ENCODE measurements around the genes EMID1 and MTMR3.

GRCh38 chr22:29205618-29206572 is at the start of gene EMID1:
Gene EMID1, plus strand, starts transcription at chr22:29205896.
- PRO-cap, 4 experiments: peak in 2 of 4 experiments; most common plus-strand start chr22:29205910 (in 1); most common minus-strand start chr22:29205806 (in 1)
- RAMPAGE, long total RNA, 2 experiments: no peak in any of the 2 experiments

GRCh38 chr22:29206573-29206880 is 831 bp downstream of the EMID1 start:
- PRO-cap, 4 experiments: no peak in any of the 4 experiments
- RAMPAGE, long total RNA, 2 experiments: no peak in any of the 2 experiments

GRCh38 chr22:29268374-29269073 is 456 bp downstream of the EWSR1 start:
- PRO-cap, 4 experiments: peak in 4 of 4 experiments; most common plus-strand start chr22:29268725 (in 4); most common minus-strand start chr22:29268666 (in 3)
- RAMPAGE, long total RNA, 2 experiments: no peak in any of the 2 experiments

DNA sequence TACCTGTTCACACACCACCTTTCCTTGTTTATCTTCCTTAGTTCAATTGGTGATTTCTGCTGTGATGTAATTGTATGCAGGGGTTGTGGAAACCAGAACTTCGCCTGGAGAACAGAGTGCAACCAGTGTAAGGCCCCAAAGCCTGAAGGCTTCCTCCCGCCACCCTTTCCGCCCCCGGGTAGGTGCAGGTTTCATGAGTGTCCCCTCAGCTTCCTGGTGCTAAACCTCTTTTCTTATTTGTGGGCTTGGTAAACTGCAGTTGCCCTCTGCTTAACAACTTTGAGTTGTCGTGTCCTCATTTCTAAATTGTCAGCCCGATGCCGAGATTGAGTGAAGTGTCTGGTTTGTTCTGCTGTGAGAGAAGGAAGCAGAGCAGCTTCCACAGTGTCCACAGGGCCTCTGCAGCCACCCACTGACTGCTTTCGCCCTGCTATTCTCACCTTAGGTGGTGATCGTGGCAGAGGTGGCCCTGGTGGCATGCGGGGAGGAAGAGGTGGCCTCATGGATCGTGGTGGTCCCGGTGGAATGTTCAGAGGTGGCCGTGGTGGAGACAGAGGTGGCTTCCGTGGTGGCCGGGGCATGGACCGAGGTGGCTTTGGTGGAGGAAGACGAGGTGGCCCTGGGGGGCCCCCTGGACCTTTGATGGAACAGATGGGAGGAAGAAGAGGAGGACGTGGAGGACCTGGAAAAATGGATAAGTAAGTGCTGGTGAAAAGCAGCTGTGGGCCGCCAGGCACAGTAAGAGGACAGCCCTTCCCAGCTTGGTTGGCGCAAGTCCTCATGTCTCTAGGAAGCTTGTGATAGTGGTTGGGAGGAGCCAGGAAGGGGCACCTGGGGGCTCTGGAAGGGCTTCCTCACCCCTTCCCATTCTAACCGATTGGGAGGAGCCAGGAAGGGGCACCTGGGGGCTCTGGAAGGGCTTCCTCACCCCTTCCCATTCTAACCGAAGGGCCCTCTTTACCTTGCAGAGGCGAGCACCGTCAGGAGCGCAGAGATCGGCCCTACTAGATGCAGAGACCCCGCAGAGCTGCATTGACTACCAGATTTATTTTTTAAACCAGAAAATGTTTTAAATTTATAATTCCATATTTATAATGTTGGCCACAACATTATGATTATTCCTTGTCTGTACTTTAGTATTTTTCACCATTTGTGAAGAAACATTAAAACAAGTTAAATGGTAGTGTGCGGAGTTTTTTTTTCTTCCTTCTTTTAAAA is 6.9 kb upstream of the GAS2L1 start:
- PRO-cap, 4 experiments: no peak in any of the 4 experiments
- RAMPAGE, long total RNA, 2 experiments: no peak in any of the 2 experiments

GRCh38 chr22:29307191-29307479 is 685 bp downstream of the GAS2L1 start:
- PRO-cap, 4 experiments: no peak in any of the 4 experiments
- RAMPAGE, long total RNA, 2 experiments: no peak in any of the 2 experiments

- PRO-cap, 4 experiments: no peak in any of the 4 experiments
- RAMPAGE, long total RNA, 2 experiments: no peak in any of the 2 experiments
Observed at GRCh38 chr22:29313042-29313834, 2.3 kb downstream of the RASL10A start.

- PRO-cap, 4 experiments: no peak in any of the 4 experiments
- RAMPAGE, long total RNA, 2 experiments: no peak in any of the 2 experiments
Observed at GRCh38 chr22:29363598-29363797, 24.9 kb downstream of the AP1B1 start.

DNA sequence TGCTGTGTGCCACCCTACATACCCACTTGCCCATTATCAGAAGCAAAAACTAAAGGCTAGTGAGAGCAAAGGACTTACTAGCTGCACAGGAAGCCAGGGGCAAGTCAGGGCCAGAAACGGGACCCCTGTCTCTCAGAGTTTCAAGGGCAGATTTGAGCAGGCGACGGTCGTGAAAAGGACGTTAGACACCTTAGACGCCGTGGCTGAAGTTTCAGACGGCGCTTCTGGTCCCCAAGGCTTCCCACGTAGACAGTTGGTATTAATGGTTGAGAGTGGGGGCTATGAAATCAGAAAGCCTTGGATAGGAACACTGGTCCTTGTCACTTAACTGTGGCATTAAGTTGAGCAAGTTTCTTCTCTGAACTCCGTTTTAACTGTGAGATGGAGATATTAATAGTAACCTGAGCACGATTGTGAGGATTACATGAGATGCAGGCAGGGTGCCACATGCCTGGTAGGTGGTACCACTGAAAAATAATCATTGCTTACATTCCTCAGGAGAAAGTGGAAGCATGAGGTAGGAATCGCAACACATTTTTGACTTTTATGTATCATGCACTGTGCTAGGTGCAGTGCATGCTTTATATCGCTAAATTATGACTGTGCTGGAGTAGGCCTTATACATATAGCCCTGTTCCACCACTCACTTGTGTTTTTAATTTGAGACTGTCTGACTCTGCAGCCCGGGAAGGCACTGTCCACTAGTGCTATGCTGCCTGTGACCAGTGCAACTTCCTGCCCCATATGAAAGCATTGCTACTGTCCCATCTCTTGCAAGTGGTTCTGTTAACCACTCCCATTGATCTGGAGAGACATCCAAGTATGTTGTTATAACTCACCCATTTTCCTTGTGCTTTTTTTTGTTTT is 829 bp downstream of the UQCR10 start:
- PRO-cap, 4 experiments: no peak in any of the 4 experiments
- RAMPAGE, long total RNA, 2 experiments: no peak in any of the 2 experiments

- PRO-cap, 4 experiments: peak in 2 of 4 experiments; most common plus-strand start chr22:29782297 (in 1); most common minus-strand start chr22:29782158 (in 2)
- RAMPAGE, long total RNA, 2 experiments: no peak in any of the 2 experiments
Observed at GRCh38 chr22:29781821-29782686, 14.9 kb downstream of the UQCR10 start.

DNA sequence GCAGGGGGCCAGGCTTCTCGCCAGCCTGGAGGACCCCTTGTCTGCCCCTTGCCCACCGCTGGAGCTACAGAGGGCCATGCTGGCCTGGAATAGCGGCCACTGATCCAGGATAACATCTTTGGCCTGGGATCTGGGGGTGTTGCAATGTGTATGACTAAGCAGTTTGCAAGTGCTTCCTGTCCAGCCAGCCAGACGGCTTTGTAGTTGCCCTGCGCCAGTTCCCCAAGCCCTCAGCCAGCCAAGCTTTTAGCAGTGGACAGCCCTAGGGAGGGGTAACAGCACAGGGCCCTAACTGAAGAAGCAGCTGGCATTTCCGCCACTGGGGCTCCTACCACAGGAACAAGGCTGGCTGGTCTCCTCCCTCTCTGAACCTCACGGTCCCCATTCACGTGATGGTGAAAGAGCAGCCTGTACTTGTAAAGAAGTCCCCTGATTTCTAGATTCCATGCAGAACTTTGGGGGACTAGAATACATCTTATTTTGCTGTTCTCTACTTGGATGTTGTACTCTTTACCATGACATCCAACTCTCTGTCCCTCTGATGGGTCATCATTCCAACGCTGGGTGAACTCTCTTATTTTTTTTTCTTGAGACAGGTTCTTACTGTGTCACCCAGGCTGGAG is 32.2 kb downstream of the UQCR10 start:
- PRO-cap, 4 experiments: peak in 3 of 4 experiments; most common plus-strand start position 252 of the sequence (in 2); most common minus-strand start position 62 of the sequence (in 1)
- RAMPAGE, long total RNA, 2 experiments: no peak in any of the 2 experiments

- PRO-cap, 4 experiments: no peak in any of the 4 experiments
- RAMPAGE, long total RNA, 2 experiments: no peak in any of the 2 experiments
Observed at GRCh38 chr22:29855755-29856144, 17.7 kb upstream of the ASCC2 start.

DNA sequence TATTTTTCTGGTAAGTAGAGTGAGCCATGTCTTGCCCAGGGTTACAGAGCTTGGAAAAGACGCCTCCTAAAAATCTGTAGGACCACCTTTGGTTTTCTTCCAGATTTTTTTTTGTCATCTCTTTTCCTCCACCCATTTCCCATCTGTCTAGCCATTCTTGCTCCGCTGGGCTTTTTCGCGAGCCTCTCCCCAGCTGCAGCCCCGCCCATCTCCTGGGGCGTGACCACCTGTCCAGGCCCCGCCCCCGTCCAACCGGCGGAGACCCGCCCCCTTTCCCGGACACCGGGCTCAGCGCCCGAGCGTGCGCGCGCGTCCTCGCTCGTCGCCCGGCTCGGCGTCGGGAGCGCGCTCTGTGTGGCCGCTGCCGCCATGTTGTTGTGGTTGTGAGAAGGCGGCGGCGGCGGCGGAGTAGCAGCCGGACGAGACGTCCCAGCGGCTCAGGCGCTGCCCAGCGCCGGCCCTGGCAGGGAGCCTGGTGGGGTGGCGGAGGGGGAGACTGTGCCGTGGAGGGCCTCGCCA is at the start of gene MTMR3:
Gene MTMR3, plus strand, starts transcription at position 348 of the 519 bp plus-strand sequence.
- PRO-cap, 4 experiments: peak in 4 of 4 experiments; most common plus-strand start position 370 of the sequence (in 4)
- RAMPAGE, long total RNA, 2 experiments: start-site peak on the plus strand in 1 of 2 experiments, centred at position 379 of the sequence, 82 reads per replicate

- PRO-cap, 4 experiments: no peak in any of the 4 experiments
- RAMPAGE, long total RNA, 2 experiments: no peak in any of the 2 experiments
Observed at GRCh38 chr22:29902745-29903290, 19.8 kb downstream of the MTMR3 start.

DNA sequence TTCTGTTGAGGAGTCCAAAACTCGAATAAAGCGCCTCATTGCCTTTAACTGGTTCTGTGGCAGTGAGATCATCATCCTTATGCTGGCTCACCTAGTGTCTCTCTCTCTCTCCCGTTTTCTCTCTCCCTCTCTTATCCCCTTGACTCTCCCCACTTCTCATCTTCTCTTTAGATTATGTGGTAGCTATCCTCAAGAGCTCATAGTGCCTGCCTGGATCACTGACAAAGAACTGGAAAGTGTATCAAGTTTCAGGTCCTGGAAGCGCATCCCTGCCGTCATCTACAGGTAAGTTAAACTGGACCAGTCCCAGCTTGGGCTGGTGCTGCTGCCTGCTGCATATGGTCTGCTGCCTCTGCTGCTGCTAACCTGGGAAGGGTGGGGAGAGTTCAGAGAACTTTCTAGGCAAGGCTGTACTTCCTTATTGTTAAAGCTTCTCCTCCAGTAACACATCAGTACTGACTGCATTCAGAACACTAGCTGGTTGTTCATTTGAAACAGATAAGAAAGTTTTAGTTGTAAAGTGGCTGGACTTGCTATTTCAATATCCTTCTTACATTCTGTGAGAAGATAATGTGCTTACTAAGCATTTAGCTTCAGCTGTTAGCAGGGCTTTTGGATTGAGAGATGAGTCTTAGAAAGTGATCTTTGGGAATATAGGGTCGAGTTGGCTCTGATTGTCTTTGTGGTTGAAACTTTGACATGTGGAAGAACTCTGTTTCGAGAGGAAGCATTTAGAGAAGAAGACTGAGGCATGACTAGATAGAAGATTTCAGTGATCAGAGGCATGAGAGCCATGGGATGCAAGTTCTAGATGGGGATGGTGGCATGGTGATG is 77.3 kb upstream of the HORMAD2 start:
- PRO-cap, 4 experiments: no peak in any of the 4 experiments
- RAMPAGE, long total RNA, 2 experiments: no peak in any of the 2 experiments

DNA sequence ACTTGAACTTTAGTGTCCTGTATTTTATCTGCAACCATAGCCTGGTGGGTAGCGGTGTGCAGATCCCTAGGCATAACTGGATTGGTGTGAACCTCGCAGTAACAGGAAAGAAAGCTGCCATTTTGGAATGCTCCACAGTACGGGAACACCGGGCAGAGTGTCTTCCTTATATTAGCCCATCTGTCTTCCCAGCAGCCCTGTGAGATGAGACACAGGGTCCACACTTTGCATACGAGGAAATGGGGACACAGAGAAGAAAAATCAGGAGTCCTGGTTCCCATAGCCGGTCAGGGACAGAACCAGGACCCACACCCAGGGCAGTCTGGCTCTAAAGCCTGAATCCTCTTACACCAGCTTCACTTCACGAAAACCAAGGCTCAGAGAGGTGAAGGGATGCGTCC is 15.5 kb downstream of the LIF start:
- PRO-cap, 4 experiments: no peak in any of the 4 experiments
- RAMPAGE, long total RNA, 2 experiments: no peak in any of the 2 experiments

- PRO-cap, 4 experiments: no peak in any of the 4 experiments
- RAMPAGE, long total RNA, 2 experiments: no peak in any of the 2 experiments
Observed at GRCh38 chr22:30304432-30305182, 15.3 kb upstream of the CASTOR1 start.

DNA sequence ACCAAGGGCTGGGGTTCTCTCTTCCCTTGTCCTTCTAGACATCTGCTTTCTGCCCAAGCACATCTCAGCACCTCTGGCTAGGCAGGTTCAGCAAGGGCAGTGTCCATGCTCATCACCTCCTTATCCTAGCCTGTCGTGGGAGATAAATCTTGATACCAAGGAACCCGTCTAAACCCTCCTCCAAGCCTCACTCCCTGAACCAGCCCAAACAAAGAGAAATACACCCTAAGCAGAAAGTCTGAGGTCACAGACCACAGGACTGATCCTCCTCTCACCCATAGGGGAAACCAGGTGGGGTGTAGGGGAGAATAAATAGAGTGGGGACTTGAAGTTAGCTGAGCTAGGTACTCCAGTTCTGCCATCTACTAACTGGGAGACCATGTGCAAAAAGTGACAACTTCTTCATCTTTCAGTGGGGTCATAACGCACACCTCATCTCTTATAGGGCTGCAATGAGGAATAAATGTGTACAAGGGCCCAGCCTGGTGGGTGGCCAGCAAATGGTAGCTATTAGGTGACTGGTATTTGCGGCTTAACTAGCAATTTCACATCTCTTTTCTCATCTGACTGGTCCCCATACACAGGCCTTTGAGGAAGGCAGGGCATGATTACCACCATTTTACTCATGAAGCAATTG is 16.8 kb downstream of the TBC1D10A start:
- PRO-cap, 4 experiments: no peak in any of the 4 experiments
- RAMPAGE, long total RNA, 2 experiments: no peak in any of the 2 experiments

- PRO-cap, 4 experiments: peak in 1 of 4 experiments; most common plus-strand start chr22:30318067 (in 1)
- RAMPAGE, long total RNA, 2 experiments: no peak in any of the 2 experiments
Observed at GRCh38 chr22:30317822-30318352, 8.9 kb downstream of the TBC1D10A start.

GRCh38 chr22:30324177-30324878 is 2.4 kb downstream of the TBC1D10A start:
- PRO-cap, 4 experiments: peak in 4 of 4 experiments; most common plus-strand start chr22:30324373 (in 2); most common minus-strand start chr22:30324513 (in 4)
- RAMPAGE, long total RNA, 2 experiments: no peak in any of the 2 experiments

DNA sequence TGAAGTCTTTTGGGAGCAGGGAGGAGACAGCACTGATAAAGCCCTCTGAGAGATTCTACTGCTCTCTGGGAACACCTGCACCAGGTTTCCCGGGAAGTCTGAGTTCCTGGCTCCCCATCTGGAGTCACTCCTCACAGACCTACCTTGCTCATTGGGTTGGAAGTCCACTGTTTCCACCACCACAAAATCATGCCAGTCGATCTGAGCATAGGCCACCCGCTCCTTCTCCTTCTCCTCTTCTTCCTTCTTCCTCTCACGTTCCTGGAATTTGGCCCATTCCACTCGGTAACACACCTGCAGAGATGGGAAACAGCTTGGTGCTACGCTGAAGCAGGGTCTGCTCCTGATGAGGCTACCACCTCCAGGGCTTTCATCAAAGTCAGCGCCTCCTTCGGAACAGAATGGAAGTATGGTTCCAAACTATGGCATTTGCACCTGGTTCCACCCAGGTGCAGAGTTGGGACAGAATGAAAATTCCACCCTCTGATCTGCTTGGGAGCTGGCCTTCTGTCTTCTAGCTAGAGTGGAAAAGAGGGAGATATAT is 14.6 kb downstream of the SF3A1 start:
- PRO-cap, 4 experiments: no peak in any of the 4 experiments
- RAMPAGE, long total RNA, 2 experiments: no peak in any of the 2 experiments

Data from right lobe of liver (tissue), 4 donors.